Foreskin keratinocyte (primary cell): ENCODE measurements around a stretch of chr15.

DNA sequence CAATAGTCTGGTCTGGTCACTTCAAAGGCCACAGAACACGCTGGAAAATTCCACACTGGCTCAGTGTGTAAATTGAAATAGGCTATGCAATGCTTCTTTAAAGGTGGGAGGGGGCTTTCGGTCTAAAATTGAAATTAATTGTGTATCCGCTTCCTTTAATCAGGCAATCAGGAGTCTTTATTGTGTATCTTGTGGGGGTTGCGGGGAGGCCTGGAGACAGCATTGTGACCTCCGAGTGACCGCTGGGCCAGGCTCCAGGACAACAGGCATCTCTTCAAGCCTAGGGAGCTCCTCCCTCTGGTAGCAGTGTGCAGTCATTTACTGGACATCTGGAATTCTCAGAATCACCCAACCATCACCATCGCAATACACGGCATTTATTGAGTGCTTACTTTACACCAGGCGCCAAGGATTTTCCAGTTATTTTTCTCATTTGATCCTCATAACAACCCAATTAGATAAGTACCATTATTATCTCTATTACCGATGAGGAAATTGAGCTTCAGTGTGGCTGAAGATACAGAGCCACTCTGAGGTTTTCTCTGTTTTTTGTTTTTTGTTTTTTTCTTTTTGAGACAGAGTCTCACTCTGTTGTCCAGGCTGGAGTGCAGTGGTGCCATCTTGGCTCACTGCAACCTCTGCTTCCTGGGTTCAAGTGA is 26.0 kb upstream of the PARP16 start:
- RAMPAGE, total RNA: no peak

GRCh38 chr15:65354940-65356238 is 22.4 kb downstream of the IGDCC3 start:
- RAMPAGE, total RNA: no peak

DNA sequence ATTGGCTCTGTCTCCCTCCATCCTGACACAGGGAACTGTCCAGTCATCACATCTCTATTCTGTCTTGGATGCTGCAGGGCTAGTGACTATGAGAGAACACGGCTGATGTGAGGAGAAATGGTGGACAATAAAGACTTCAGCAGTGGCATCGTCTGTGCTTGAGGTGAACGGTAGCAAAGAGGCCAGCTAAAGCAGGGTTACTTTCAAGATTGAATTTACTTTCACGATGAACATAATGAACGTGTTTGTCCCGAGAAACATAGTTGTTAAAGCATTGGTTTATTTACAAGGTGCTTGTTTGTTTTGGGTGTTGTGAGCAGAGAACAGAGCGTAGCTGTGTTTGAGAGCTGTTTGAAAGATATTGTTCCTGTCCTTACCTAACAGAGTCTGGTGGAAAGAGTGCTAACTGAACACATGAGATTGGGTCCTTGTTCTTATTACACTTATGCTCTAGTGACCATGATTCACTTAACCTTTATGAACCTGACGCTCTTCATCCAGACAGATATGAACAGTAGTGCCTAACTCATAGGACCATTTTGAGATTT is 4.1 kb downstream of the HACD3 start:
- RAMPAGE, total RNA: no peak

DNA sequence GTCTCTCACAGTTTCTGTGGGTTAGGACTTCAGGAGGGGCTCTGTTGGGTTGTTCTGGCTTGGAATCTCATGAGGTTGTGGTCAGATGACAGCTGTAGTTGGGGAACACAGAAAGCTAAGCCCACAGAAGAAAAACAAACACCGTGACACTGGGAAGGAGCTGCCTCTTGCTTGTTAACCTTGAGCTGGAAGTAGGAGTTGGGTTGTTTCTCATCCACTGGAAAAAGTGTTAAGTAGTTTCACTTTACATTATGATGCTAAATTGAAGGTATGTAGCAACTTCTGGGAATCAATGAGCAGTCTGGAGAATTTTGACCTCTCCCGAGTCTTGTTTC is 20.4 kb downstream of the HACD3 start:
- RAMPAGE, total RNA: no peak

- RAMPAGE, total RNA: no peak
These were observed 37.0 kb upstream of the DENND4A start for GRCh38 chr15:65829131-65829462.

DNA sequence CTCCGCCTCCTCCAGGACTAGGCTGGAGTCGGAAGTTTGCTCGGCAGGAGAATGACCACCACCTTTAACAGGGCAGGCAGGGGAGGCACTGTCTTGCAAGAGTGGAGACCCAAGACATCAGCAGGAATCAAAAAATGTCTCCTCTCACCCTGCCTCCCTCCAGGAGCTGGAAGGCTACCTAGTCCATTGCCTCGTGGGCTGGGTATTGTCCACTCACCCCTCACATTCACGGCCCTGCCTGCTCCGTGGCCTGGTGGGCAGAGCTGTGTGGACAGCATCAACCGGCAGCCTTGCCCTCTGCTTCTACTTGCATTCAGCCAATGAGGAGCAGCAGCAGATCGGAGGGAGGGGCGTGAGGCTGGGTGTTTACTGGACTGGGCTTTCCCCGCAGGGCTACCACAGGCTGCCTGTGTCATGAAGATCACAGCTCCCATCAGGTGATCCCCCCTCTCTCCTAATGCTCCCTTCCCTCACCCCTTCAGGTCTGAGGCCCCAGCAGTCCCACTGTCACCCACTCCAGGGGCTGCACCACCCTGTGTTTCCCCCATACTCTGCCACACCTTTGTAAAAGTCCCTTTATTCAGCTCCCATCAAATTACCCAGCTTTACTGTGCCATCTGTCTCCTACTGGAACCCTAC is 81.3 kb downstream of the MEGF11 start:
- RAMPAGE, total RNA: no peak

DNA sequence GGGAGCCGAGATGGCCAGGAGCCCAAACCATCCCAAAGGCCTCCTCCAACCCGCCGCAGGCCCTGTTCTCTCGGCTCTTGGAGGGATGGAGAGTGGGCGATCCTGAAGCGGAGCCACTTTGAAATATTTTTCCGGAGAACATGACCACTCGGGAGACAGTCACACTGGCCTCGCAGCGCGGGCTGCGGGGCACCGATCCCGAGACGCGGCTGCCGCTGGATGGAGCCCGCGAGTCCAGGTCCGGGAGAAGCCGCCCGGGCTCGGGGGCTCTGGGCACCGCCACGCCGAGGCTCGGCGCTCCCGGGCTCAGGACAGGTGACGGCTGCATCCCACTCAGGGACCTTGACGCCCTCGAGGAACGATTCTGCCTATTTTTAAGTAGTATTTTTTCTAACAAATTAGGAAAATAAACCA is 1.2 kb downstream of the MEGF11 start:
- RAMPAGE, total RNA: no peak

DNA sequence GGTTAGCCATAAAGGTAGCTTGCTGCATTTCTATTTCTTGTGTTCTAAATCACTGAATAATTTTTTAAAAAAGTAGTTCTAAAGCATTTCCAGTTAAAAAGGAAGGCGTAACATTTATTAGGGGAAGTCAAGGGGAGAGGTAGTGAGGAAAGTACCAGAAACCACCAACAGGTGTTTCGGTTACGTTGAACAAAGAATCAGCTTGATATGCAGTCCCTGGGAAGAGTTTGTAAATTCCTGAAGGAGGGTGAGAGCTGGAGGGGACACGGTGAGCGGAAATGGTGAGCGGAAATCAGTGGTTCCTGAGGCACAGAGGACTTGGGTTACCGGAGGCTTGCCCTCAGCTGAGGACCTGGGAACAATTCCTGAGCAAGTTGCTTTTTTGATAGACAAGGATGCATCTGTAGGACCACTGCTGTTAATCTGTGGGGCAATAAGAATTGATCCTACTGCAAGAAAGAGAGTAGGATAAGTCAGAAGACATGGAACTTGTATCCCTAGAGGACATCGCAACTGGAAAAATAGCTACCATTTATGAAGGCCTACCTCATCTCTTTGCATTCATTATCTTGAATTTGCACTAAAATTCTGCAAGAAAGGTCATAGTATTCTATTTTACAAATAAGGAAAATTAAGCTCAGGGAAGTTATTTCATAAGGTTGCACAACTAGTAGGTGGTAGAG is 17.9 kb downstream of the MAP2K1 start:
- RAMPAGE, total RNA: no peak

DNA sequence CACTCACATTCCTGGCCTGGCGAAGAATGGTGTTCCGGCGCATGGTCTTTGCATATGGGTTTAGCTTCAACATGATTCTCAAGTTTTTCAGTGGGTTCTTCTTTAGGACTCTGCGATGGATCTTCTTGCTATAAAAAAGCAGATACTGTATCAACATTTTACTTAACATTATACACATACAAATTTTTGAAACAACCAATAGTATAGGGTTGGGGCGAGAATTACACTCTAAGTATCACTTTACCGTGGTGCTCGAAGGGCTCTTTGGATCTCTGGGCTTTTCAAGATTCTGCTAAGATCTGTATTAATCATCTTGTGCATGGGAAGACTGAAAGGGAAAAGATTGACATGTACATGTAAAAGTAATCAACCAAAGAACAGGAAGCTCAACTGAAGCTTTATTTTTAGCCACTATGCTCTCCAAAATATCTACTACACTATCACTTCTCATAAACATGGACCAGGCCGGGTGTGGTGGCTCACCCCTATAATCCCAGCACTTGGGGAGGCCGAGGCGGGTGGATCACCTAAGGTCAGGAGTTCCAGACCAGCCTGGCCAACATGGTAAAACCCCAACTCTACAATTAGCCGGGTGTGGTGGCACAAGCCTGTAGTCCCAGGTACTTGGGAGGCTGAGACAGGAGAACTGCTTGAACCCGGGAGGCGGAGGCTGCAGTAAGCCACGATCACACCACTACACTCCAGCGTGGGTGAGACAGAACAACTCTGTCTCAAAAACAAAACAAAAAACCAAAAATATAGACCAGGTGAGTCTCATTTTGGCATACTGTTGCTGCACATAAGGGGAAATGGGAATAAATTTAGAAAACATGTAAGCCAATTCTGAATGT is 2.7 kb upstream of the SNAPC5 start:
- RAMPAGE, total RNA: no peak

DNA sequence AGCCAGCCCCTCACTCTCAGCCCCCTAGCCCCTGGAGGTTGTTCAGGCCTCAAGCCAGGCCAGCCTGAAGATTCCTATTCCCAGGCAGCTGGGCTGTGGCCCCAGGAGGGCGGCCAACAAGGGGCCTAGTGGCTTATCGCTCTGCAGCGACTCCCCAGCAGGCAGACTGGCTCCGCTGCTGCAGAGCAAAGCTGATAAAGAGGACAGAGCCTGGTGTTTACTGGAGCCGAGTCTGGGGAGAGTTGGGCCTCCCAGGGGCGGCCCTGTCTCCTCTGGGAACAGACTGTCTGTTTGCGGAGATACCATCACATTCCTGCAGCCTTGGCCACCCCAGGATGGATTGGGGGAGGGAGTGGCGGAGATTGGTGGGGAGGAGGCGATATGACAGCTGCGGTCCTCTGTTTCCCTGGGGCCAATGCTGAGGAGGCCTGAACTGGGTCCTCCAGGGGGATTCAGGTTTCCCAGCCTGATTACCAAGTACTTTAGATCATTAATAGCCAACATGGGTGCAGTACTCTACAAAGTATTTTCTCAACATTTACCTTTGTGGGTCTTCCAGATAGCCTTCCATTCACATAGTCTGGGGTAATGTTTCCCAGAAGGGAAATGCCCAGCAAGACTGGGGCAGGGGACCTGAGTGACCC is 22.3 kb upstream of the SMAD6 start:
- RAMPAGE, total RNA: no peak

DNA sequence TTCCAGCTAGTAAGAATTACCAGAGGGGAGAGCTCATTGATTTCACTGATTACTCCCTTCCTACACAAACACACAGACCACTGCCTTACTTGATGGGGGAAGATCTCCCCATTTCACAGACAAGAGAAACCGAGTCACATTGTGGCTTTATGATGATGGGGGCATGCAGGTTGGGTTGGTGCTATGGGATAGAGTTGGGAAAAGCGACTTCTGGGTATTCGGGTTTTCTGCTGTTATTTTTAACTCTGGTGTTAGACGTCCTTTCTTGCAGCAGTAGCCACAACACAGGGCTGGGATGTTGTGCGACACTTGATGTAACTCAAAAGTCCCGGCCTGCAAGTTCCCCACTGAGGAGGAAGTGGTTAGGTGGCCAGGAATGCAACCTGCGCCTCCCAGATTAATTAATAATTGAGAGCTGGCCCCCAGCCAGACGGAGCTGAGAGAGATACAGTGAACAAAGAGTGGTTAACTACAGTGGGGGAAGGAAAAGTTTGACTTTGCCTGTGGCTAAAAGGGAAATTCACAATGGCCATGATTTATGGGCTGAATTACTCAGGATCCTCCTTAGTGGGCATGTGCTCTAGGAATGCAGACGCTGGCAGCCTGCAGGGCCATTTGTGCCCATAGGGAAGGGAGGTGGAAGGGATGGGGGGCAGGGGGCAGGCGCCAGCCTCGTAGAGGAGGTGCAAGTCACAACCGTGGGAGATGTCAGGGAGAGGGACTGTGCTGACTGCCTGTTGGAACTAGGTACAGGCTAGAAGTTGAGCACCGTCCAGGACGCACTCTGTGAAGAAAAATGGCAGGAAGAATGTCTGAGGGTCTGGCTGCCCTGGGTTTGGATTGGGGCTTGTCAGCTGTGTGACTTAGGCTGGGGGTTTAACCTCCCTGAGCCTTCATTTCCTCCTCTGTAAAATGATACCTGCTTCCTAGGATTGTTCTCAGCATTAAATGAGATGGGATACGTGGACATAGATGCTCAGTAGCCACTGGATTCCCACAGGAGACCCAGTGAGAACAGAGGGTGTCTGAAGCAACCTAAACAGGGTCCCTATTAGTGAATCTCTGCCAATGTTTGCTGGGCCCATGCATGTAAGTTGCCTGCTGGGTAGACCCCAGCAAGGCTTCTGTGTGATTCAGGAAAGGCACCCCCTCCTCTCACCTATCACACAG is 63.9 kb downstream of the SMAD6 start:
- RAMPAGE, total RNA: no peak

DNA sequence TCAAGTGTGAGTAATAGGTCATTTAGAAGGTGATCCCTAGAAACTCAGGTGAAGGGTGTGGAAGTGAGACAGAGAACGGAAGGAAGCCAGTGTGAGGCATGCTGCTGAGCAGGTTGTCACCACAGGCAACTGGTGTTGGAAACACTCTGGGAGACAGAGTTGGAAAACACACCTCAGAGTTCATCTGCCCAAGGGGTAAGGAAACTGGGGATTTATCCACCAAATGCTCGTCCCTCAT is 25.7 kb upstream of the SMAD3 start:
- RAMPAGE, total RNA: no peak

- RAMPAGE, total RNA: no peak
These were observed 1.9 kb downstream of the SMAD3 start for GRCh38 chr15:67067040-67068030.

DNA sequence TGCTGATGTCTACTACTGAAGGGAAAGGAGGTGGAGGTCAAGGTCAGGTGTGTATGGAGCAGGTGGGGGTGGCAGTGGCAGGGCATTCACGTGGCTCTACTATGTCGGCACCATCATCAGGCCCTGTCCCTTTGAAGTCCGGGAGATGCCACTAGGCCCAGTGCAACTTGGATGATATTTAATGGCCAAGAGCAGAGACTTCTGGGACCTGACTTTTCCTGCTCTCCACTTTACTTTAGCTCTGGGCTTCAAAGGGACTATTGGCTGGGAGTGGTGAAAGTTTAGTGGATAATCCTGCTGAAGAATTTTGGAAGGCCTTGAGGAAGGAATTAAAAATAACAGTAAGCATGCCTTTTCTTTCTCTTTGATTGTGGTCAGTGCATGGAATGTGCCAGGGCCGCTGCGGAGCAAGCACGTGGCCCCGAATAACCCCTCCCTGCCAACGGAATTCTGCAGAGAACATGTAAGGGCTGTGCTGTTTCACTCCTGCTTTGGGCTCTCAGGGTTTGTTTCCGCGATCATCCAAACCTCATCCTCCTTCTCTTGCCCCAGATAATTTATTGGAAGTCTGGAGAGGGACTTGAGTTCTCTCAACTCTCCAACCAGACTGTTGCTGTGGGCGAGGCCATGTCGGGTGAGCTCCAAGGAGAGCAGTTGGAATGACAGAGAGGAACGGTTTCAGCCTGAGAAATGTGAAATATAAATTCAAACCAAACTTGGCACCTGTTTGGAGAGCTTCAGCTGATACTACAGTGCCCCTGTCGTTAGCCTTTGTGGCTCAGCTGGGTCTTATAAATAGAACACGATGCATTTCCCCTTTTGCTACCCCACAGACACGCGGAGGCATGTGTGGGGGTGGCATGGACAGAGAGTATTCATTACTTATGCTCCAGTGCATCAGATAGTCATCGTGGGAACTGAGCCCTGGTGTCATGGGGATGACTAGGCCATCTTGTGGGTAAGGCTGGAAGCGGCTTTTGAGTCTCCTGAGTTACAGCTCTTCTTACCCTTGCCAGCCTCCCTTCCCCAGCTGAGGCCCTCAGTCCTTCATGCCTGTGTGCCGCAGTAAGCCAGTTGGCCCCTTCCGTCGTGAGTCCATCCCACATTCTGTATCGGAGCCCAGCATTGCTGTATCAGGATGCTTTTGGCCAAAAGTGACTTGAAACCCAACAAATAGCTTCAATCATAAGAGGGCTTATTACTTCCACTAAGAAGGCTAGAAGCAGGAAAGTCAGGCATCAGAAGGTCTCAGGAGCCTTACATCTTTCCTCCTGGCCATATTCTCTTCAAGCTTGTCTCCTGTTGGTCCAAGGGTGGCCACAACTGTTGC is 15.4 kb downstream of the SMAD3 start:
- RAMPAGE, total RNA: no peak

GRCh38 chr15:67086376-67087218 is 21.2 kb downstream of the SMAD3 start:
- RAMPAGE, total RNA: no peak

- RAMPAGE, total RNA: no peak
These were observed 22.8 kb downstream of the SMAD3 start for GRCh38 chr15:67088140-67088646.

DNA sequence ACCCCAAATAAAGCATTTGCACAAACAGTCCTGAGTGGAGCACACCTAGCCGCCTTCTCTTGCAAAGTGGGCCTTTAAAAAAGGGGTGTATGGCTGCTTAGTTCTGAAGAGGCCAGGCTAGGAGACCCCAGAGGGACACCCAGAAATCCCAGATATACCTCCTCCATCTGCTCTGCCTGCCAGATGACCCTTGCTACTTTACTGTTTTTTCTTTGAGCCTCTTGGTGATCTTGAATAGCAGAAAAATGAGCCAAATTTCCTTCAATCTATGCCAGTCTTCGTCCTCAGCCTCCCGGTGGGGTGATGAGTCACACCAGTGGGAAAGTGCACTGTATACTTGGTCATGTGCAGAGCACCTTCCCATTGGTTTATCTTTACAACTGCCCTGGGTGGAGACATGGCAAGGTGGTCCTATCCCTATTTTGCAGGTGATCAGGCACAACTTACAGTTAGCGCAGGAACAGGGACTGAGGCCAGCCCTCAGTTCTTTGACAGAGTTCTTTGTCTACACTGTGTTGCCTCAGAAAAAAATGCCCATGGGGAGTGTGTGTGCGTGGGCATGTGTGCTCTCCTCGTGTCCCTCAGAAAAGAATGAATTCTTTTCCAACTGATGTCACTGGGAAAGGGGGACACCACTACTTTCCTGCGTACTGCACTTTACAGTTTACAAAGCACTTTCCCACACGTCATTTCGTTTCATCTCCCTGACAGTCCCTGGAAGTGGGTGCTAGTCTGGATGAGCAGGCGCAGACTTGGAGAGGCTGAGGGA is 23.8 kb downstream of the SMAD3 start:
- RAMPAGE, total RNA: no peak

DNA sequence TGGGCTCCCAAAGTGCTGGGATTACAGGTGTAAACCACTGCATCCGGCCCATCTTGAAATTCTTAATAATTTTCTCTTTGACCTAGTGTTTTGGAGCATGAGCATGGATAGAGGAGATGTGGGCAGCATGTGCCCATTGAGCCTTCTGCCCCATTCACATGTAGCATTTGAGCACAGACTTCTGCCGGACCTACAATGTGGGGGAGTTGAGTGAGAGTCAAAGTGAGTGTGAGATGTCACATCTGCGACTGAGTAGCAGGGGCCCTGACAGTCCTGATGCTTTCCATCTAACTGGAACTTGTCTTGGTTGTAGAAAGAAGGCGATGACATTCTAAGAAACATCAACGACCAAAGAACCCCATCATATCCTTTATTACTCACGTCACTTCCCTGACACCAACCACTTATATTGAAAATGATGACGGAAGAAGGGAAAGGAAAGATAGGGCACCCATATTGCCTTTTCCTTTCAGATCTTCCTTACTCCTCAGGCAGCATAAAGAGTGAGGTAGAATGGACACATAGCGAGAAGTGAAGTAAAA is 30.5 kb downstream of the SMAD3 start:
- RAMPAGE, total RNA: no peak

DNA sequence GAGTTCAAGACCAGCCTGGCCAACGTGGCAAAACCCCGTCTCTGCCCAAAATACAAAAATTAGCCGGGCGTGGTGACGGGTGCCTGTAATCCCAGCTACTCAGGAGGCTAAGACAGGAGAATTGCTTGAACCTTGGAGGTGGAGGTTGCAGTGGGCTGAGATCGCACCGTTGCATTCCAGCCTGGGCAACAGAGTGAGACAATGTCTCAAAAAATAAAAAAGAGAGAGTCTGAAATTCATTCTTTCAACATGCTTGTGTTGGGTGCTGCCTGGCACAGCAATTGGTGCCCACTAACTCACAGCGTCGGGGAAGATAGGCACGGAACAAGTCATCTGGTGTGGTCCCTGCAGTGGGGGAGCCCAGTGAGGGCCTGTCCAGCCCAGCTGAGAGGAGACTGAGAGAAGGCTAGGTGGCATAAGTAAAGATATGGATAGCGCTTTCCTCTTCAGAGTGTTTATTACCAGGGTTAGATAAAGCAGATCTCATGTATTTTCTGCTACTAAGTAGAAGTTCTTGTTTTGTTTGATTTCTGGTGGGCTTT is 52.6 kb downstream of the SMAD3 start:
- RAMPAGE, total RNA: no peak

DNA sequence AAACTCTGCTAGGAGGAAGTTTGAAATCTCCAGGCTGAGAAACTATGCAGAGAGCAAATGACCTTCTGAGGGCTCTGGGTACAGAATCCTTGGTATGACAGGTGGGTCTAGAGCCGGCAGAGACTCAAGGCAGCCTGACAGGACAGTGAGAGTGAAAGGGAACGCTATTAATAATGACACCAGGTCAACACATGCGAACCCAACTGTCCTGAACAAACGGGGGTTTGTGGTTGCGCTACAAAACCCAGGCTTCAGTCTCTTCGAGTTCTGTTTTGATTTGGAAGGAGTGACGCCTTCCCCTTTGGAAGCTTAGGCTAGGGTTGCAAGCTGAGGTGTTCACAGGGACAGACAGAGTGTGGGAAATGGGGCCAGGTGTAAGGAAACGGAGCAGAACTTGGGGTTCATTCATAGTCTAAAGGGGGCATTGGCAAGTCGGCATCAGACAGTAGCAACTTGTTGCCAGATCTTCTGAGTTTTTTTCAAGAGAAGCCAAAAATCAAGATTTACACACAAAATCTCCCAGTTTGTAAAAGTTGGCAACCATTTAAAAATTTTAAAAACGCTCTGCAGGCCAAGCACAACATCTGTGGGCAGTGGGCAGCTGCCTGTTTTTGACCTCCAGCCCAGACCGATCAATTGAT is 75.2 kb downstream of the SMAD3 start:
- RAMPAGE, total RNA: no peak